Measurements from ENCODE around the genes MIF and SPECC1L.

DNA sequence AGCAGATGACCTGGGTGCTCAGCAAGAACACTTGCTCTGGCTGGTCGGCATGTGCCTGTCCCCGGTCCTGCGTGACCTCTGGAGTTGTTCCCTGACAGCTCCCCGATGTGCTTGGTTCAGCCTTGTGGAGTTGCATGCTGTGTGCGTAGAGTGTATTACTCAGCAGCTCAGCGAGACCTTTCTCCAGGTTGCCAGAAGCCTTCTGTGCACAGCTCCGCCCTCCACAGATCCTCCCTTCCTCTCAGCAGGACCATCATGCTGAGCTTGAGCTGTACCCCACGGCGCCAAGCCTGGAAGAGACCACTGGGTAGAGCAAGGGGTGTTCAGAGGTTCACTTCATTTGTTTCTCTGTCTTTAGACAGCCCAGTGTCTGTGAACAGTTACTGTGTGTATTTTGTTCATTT, 148.7 kb downstream of the IGLL1 start:
- RAMPAGE, long total RNA: no peak
- RRBS: no CpG with 5 or more reads among the region's 9 CpGs

DNA sequence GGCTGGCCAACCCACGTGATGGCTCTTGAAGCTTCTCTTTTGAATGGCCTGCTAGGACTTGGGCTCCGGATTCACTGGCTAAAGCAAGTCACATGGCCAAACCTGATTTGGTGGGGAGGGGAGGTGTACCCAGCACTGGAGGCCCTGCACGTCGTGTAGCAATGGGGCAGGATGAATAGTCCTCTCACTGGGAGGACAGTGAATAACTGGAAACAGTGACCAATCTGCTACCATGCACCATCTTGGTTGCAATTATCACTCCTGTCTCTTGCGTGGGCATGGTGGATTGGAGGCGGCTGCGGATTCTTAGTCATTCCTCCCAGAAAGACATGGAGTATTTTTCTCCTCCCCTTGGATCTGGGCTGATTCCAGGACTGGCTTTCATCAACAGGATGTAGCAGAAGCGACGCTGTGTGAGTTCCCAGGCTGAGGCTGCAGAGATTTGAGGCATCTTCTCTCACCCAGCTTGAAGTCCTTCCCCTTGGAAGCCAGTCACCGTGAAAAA, 70.5 kb downstream of the IGLL1 start:
- RAMPAGE, long total RNA: no peak
- RRBS: no CpG with 5 or more reads among the region's 10 CpGs

- RAMPAGE, long total RNA: no peak
- RRBS: 42% methylated on average over 2 of the region's 18 CpGs
Measured at GRCh38 chr22:23539565-23539987, 40.5 kb downstream of the IGLL1 start.

GRCh38 chr22:23565938-23566847, 13.9 kb downstream of the IGLL1 start:
- RAMPAGE, long total RNA: no peak
- RRBS: 2% methylated on average over 17 of the region's 87 CpGs

- RAMPAGE, long total RNA: no peak
- RRBS: no CpG with 5 or more reads among the region's 7 CpGs
Measured at GRCh38 chr22:23715379-23715738, 24.5 kb downstream of the RGL4 start.

DNA sequence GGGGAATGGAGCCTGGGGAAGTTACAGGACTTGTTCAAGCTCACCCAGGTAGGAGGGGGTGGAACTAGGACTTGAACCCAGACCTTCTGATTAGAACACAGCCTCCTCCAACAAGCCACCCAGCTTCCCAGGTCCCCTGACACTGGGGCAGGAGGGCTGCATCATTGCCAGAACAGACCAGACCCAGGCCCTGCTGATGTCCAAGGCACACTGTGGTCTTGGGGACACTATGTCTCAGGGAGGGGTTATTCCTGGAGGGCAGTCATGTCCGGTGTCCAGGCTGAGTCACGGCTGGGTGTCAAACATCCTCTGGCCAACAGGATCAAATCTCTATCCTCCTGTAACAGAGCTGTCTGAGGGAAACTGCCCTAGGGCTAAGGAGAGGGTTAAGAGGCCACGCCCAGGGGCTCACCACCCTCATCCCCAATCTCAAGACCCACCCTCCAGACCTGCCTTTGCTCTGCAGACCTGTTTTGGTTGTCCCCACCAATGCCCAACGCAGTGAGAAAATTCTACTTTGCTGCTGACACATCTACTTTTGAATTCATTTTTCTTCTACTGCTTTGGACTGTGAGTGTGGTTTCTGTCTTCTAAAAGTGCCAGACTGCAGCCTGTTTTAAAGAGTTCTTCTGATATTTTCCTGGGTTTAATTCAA, 8.0 kb downstream of the ZNF70 start:
- RAMPAGE, long total RNA: no peak
- RRBS: no CpG with 5 or more reads among the region's 4 CpGs

- RAMPAGE, long total RNA: no peak
- RRBS: no CpG with 5 or more reads among the region's 6 CpGs
Measured at GRCh38 chr22:23803489-23804310, 16.9 kb downstream of the SMARCB1 start.

GRCh38 chr22:23844236-23844877, 5.6 kb upstream of the DERL3 start:
- RAMPAGE, long total RNA: no peak
- RRBS: no CpG with 5 or more reads among the region's 6 CpGs

GRCh38 chr22:23850239-23850586, 7.5 kb upstream of the SLC2A11 start:
- RAMPAGE, long total RNA: no peak
- RRBS: 72% methylated on average over 3 of the region's 12 CpGs

GRCh38 chr22:23856673-23857559, 759 bp upstream of the SLC2A11 start:
- RAMPAGE, long total RNA: no peak
- RRBS: 6% methylated on average over 10 of the region's 51 CpGs

GRCh38 chr22:23894342-23895342, at the start of gene MIF:
Gene MIF (plus strand): TSS chr22:23894383.
- RAMPAGE, long total RNA: start-site peak on the plus strand at chr22:23894365-23894483, 9,014 and 15,798 reads in 2 replicates
- RRBS: 2% methylated on average over 23 of the region's 105 CpGs

DNA sequence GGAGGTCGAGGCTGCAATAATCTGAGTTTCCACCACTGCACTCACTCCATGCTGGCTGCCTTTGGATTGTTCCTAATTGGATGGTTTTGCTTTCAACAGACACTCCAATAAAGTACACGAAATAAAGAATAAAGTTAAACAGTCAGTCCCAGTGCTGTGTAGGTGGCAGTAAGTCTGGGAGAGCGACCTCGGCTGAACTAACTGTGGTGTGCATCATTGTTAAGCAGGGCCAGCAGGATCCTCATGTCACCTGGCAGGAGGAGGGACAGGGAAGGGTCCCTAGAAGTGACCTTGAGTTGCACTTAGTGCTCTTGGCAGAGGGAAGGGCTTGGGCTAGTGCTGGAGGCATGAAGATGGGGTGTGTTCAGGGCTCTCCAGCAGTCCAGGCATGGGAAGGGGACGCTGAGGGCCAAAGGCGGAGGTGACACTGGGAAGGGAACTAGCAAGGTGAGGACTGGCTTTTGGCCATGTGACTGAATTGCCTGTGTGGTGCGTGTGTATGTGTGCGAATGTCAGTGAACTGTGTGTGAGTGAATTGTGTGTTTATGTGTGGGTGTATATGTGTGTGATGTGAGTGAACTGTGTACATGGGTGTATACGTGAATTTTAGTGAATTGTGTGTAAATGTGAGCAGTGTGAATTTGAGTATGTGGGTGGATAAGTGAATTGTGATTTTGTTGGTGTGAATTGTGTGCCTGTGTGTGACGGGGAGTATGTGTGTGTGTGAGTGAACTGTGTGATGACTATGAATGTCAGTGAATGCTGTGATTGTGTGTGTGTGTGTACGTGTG, 3.3 kb downstream of the DDTL start:
- RAMPAGE, long total RNA: no peak
- RRBS: no CpG with 5 or more reads among the region's 11 CpGs

- RAMPAGE, long total RNA: no peak
- RRBS: no CpG with 5 or more reads among the region's 11 CpGs
Measured at GRCh38 chr22:24070478-24071083, 59.5 kb downstream of the CABIN1 start.

- RAMPAGE, long total RNA: no peak
- RRBS: no CpG with 5 or more reads among the region's 2 CpGs
Measured at GRCh38 chr22:24148140-24148609, 33.1 kb upstream of the SUSD2 start.

GRCh38 chr22:24153382-24153757, 27.9 kb upstream of the SUSD2 start:
- RAMPAGE, long total RNA: no peak
- RRBS: no CpG with 5 or more reads among the region's 3 CpGs

GRCh38 chr22:24156655-24157406, 24.5 kb upstream of the SUSD2 start:
- RAMPAGE, long total RNA: no peak
- RRBS: 4% methylated on average over 1 of the region's 28 CpGs

DNA sequence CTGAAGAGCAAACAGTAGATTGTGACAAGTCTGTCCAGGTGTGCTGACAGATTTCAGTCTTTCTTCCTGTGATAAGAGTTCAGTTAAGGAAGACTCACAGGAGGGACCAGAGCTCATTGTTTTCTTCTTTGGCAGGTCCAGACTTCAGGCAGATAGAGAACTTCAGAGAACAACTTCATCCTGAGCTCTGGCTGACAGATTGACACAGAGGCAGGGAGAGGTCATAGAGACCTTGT, 14.4 kb downstream of the SUSD2 start:
- RAMPAGE, long total RNA: no peak

DNA sequence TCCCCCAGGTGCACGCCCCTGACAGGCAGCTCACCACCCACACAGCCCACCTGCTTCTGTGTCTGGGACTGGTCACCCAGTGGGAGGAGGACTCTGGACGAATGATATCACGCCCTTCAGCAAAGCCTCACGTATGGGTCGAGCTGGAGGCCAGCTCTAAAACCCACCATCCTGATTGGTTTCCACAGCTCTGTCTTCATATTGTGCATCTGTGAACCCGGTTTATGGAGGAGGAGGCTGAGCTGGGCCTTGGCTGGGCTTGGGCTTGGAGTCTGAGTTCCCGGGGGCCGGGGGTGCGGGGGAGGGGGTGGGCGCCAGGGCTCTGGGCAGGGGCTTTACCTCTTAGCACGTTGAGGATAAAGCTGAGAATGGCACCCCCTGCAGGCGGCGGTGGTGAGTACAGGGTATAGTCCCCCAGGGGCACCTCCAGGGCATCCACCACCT, 13.8 kb downstream of the GGT5 start:
- RAMPAGE, long total RNA: no peak
- RRBS: 33% methylated on average over 1 of the region's 13 CpGs

GRCh38 chr22:24245477-24245995, 654 bp upstream of the GGT5 start:
- RAMPAGE, long total RNA: no peak
- RRBS: no CpG with 5 or more reads among the region's 6 CpGs

GRCh38 chr22:24270457-24271292, at the start of gene SPECC1L:
Gene SPECC1L (plus strand): TSS chr22:24270831.
- RAMPAGE, long total RNA: start-site peak on the plus strand at chr22:24270834-24270962, 775 and 602 reads in 2 replicates
- RRBS: 1% methylated on average over 31 of the region's 83 CpGs

Data from epithelial cell of alveolus of lung (primary cell).